ENCODE measurements around a stretch of chrX.

DNA sequence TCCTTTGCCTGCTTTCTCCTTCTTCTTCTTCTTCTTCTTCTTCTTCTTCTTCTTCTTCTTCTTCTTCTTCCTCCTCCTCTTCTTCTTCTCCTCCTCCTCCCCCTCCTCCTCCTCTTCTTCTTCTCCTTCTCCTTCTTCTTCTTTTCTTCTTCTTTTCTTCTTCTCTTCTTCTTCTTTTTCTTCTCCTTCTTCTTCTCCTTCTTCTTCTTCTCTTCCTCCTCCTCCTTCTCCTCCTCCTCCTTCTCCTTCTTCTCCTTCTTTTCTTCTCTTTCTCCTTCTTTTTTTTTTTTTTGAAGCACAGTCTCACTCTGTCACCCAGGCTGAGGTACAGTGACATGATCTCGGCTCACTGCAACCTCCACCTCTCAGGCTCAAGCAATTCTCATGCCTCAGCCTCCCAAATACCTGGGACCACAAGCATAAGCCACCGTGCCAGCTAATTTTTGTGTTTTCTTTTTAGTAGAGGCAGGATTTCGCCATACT is 47.6 kb downstream of the ZC4H2 start:
- PRO-cap, result no peak

DNA sequence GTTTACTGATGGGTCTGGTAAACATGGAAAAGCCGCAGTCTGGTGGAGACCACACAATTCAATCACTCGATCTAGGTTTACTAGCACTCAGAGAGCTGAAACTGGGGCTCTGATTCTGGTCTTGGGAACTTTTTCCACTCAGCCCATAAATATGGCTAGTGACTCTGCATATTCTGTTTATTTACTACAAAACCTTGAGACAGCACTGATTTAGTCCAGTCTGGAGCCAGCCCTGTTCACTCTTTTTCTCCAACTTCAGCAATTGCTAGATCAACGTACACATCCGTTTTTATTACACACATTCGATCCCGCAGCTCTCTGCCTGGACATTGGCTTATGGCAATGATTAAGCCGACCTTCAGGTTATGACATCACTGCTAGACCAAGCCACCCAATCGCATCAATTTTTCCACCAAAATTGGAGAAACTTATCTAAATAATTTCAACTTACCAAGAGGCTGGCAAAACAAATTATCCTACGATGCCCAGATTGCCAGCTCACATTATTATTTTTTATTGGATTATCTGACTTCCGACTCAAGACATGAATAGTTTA is 163.2 kb downstream of the ZC3H12B start:
- PRO-cap, result no peak

GRCh38 chrX:65669770-65670254 is 2.4 kb downstream of the MSN start:
- PRO-cap, result no peak

GRCh38 chrX:65671718-65672386 is 4.4 kb downstream of the MSN start:
- PRO-cap, result no peak

- PRO-cap, result no peak
These were observed 29.7 kb downstream of the MSN start for GRCh38 chrX:65697119-65697633.

DNA sequence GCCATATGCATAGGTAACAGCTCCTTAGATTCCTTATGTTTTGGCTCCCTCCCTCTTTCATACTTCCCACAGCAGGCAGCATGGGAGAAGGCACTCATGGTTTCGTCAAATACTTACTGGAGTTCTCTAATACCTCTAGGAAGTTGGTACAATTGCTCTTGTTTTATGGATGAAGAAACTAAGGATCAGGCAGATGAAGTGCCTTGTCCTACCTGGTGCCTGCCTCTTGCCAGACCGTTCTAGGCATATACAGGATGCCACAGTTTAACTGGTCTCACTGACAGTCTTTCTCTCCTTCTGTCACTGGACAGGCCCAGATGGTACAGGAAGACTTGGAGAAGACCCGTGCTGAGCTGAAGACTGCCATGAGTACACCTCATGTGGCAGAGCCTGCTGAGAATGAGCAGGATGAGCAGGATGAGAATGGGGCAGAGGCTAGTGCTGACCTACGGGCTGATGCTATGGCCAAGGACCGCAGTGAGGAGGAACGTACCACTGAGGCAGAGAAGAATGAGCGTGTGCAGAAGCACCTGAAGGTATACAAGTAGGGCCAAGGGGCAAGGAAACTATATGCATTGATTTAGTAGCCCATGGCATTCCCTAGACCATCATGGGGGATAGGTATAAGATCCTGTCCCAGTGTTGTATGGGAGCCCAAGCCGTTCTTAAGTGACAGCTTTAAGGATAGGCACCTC is 71.4 kb downstream of the MSN start:
- PRO-cap, result no peak

DNA sequence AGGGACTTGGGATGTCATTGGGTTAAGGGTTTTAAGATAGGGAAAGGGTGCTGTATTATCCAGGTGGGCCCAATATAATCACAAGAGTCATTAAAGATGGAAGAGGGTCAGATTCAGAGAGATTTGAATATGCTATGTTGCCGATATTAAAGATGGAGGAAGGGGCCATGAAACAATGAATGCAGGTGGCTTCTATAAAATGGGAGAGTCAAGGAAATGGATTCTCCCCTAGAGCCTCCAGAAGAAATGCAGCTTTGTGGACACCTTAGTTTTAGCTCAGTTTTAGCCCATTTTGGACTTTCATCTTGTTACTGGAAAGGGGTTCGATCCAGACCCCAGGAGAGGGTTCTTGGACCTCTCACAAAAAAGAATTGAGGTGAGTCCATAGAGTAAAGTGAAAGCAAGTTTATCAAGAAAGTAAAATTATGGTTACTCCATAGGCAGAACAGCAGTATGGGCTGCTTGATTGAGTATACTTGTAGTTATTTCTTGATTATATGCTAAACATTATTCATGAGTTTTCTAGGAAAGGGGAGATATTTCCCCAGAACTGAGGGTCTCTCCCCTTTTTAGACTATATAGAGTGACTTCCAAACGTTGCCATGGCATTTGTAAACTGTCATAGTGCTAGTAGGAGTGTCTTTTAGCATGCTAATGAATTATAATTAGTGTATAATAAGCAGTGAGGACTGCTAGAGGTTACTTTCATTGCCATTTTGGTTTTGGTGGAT is 76.4 kb downstream of the MSN start:
- PRO-cap, result no peak

DNA sequence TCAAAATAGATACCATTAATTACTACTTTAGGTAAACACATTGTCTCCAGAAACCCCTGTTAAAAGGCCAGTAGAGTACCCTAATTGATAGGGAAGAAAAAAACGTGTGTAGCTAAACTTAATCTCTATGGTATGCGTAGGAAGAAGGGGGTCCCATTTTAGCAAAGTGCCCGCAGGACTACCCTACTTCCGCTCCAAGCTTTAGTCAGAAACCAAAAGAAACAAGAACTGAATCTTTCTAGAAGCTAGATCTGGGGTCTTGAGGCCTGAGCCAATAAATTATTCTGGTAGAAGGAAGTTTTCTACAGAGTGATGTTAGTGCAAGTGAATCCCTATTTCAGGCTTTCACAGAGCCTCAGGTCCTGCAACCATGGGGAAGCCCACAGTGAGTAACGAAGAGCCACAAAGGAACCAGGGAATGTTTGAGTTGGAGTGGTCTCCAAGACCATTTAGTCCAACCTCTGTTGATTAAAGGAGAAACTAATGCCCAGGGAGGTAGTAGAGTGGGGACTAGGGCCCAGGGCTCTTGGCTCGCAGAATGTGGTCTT is 26.3 kb downstream of the VSIG4 start:
- PRO-cap, result no peak

DNA sequence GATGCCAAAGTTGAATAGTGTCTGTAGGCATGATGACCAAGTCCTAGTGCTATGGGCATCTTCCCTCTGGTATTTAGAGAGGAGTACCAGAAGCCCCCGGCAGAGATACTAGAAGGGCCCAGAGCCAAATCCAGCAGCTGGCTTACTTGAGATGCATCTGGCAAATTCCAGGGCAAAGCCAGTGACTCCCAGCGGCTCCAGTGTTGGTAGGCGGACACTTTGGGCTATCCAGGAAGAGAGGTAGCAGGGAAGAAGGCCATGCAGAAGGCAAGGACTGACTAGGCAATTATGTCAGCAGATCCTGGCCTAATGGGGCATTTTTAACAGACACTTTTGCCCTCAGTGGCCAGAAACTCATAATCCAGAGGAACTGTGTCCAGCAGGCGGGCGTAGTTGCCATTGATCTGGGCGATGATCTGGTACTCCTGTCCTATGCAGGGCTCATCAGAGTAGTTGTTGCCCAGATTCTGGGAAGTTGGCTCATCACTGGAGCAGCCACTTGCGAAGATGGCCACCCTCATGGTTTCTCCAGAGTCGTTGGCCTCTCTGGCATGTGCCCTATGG is 17.9 kb downstream of the VSIG4 start:
- PRO-cap, result no peak

DNA sequence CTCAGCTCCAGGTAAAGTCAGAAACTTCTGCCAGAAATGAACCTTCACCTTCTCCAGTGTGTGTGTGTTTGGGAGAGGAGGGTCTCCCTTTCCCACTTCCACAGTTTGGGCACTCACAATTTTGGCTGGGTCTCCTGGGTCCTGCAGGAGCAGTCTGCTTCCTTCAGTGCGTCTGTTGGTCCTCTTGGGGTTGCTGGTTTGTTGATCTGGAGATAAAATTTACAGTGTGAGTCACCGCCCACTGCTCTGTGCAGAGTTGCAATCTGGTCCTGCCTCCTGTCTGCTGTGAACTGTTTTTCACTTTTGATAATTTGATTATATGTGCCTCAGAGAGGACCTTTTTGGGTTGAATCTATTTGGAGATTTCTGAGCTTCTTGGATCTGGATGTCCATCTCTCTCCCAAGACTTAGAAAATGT is 112.5 kb upstream of the EDA2R start:
- PRO-cap, result no peak

GRCh38 chrX:68112245-68112884 is 320.9 kb downstream of the OPHN1 start:
- PRO-cap, result no peak

DNA sequence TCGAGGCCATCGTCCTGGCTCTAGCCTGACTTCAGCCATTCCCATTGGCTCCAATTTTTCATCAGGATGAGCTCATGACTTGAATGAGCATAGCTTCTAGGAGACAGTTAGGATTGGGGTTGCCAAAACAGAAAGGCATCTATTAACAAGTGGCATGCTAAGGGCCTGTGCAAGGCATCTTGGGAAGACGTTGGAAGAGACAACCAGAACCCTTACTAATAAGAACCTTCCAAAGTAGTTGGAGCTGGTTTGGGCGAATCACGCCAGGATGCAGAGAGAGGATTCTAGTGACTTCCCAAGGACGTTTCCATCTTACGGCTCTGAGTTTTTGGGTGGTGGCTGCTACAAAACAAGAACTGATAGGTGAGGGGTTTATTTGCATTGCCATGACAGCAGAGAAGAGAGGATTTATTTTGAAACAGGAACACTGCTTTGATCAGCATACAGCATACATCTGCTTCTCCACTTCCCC is 18.9 kb downstream of the STARD8 start:
- PRO-cap, result no peak

DNA sequence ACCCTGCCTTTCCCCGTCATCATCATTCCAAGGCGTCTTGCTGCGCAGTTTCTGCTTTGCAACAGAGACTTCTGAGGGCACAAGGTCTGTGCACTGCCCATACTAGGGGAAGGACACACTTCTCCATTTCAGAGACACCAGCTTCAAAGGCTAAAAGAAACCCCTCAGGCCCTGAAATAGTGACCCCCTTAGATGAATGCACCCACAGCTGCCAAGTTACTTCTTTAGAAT is 19.2 kb downstream of the STARD8 start:
- PRO-cap, result unidirectional peak, plus-strand start at position 64 of the sequence

- PRO-cap, result no peak
These were observed 50.2 kb downstream of the STARD8 start for GRCh38 chrX:68697716-68698037.

- PRO-cap, result unidirectional peak, minus-strand start at chrX:68834466
These were observed 5.5 kb downstream of the EFNB1 start for GRCh38 chrX:68834379-68834589.

DNA sequence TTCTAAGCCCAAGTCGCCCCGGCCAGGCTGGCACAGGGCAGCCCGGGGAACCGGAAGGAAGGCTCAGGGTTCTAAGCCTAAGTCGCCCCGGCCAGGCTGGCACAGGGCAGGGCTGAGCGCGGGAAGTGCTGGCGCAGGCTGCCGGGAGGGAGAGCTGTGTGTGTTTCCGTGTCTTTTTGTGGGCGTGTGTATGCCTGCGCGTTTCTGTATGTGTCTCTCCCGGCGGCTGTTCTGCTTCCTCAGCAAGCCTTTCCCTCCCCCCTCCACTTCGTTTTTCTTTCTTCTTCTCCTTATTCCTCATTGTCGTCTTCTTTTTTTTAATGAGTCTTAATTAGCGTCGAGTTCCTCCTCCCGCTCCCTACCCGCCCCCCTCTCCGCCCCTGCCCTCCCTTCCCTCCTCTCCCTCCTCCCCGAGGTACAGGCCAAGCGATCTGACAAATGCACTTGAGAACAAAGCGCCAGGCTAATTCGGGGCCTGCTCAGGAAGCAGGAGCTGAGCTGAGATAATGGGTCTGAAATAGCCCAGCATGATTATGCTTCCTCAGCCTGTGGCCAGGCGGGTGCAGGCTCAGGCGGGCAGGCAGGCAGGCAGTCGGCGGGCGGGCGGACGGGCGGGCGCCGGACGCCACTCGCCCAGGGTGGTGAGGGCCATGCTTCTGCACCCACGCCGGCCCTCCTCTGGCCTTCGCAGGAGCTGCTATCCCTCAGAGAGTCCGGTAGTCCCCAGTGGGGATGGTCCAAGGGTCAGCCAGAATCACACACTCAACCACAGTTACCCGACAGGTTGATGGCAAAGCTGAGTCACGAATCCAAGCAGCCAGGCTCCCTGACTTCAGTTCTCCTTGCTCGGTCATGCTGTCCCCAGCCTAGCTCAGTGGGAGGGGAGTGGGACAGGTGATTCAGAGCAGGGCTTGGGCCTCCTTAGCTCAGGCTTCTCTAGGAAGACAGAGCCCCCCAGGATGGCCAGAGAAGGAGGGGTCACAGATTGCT is 66.1 kb downstream of the EFNB1 start:
- PRO-cap, result bidirectional peak, plus-strand start at position 202 of the sequence, minus-strand start at position 149 of the sequence

DNA sequence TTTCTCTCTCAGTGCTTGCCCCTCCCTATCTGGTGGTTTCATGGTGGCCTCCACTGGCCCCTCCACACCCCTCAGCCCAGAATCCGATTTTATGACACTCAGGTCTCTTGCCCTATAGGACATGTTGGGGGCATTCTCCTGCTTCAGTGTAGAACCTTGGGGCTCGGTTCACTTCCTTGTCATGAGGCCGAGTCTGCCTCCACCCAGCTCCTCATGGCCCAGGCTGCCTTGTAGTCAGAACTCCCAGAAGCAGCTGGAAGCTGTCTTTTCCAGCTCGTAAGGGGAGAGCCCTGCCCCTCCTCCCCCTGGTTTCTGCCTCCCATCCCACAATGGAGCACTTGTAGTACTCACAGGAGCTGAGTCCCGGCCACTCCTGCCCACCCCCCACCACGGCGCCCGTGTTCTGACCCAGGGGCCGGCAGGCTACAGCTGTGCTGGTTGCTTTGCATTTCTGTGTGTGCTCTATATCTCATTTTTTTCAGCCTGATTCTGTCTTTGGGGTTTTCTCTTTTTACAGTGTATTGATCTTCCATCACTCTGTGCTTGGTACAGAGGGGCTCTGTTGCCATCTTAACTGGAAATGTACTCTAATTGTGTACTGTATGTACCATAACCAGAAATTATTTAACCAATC is 24.7 kb upstream of the PJA1 start:
- PRO-cap, result no peak

- PRO-cap, result no peak
These were observed 936 bp downstream of the EDA start for GRCh38 chrX:69616920-69617177.

DNA sequence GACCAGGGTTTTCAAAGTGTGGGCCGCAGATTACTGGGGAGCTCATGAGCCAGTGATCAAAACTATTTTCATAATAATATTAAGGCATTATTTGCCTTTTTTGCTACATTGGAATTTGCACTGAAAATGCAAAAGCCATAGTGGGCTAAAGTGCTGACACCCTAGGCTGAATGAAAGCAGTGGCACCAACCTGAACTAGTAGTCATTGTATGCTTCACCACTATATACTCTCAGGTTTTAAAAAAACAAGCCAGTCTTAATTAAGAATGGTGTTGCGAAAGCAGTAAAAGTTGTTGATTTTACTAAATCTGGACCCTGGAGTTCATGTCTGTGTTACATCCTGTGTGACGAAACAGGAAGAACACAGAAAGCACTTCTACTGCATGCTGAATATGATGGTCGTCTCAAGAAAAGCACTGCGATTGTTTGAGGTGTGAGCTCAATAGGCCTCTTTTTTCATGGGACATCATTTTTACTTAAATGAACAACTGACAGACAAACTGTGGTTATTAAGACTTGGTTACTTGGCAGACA is 24.3 kb upstream of the GDPD2 start:
- PRO-cap, result no peak

DNA sequence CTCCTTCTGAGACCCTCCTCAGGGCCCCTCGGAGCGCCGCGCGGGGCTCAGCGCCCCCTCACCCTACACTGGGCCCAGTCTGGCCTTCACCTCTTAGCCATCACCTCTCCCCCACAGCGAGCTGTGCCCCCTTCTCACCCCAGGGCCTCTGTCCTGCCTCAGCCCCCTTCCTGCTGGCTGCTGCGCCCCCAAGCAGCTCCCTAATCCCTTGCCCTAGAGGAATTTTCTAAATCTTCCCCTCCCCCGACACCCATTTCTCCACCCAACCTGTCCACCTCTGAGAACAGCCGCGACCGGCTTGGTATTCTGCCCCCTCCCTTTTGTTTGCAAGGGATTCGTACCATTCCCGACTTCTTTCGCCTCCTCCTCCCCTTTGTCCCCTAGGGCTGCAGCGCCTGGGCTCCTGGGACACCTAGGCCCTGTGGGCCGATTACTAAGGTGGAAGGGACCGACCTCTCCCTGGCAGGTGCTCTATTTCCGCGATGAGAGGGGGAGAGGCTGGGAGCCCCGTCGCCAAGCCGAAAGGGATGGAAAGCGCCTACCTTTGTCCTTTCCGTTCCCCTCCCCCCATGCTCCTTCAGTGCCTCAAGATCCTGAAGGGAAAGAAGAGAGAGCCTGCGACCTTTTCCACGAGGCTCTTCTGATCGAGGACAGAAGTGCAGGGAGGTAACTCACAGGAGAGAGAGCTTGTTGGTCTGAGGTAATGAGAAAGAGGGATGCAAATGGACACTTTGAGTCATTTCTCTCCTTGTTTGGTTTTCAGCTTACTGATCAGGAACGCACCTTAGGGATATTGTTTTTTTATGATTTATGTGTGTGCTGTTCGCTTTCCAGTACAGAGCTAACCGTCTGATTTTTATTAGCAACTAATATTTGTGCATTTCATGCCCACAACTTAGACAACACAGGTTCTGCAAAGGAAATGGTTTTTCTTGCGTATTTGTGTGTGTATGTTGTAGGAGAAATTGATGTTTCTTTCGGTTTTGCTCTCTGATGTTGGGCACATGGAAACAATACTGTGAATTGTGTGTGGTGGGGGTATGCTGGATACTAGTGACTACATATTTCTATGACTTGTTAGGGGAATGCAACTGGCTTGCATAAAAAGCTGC is 11.1 kb downstream of the DLG3 start:
- PRO-cap, result no peak

Data from penis (tissue), 1 donor.